Metastatic Lung Carcinoma in the Adrenal Gland (tissue), 1 donor: ENCODE measurements around a stretch of chr13.

DNA sequence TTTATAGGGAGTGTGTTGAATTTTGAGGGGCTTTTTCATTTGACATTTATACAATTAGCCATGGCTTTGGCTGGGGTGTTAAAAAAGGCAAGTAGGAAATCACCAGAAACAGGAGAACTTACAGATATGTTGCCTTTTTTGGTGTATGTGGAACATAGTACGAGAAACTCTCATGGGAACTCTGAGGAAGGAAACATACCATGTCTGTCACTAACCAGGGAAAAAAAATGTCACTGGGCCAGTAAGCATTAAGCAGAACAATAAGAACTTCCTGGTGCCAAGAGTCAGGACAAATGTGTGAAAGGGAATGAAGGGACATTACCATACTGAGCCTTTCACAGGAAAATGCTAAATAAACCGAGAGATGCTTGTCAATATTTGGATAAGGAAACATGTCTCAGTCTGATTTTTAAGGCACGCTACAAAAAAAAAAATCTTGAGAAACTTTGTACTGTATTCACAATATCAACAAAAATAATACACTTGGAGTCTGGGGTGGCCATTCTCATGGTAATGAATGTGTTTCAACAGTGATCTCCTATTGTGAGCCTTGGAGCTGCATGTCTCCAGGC, 112.9 kb upstream of the ARGLU1 start:
- PRO-cap = no peak

- PRO-cap = unidirectional peak, plus-strand start at chr13:106917550; unidirectional peak, plus-strand start at chr13:106917762
Measured at GRCh38 chr13:106917447-106918351, 349.8 kb upstream of the ARGLU1 start.

GRCh38 chr13:107249707-107250122, 617.6 kb downstream of the NALF1 start:
- PRO-cap = no peak

- PRO-cap = no peak
Measured at GRCh38 chr13:107401721-107402304, 465.5 kb downstream of the NALF1 start.

DNA sequence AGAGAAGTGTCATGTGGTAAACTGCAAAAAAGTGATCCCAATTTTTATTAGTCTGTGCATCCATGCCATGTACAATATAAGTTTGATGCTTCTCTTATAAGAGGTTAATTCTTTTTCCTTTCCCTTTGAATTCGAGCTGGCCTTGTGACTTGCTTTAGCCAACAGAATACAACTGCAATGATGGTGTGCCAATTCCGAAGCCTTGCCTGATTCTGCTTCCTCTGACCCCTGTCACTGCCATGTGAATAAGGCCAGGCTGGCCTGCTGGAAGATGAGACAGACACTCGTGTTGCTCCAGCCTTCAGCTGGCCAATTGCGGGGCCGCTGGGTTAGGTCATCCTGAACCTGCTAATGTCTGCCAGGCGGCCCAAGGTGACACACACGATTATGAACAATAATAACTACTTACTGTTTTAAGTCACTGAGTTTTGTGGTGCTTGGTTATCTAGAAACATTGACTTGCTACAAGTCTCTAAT, 352.0 kb downstream of the MYO16 start:
- PRO-cap = no peak

GRCh38 chr13:109243525-109244378, 542.6 kb downstream of the IRS2 start:
- PRO-cap = no peak

DNA sequence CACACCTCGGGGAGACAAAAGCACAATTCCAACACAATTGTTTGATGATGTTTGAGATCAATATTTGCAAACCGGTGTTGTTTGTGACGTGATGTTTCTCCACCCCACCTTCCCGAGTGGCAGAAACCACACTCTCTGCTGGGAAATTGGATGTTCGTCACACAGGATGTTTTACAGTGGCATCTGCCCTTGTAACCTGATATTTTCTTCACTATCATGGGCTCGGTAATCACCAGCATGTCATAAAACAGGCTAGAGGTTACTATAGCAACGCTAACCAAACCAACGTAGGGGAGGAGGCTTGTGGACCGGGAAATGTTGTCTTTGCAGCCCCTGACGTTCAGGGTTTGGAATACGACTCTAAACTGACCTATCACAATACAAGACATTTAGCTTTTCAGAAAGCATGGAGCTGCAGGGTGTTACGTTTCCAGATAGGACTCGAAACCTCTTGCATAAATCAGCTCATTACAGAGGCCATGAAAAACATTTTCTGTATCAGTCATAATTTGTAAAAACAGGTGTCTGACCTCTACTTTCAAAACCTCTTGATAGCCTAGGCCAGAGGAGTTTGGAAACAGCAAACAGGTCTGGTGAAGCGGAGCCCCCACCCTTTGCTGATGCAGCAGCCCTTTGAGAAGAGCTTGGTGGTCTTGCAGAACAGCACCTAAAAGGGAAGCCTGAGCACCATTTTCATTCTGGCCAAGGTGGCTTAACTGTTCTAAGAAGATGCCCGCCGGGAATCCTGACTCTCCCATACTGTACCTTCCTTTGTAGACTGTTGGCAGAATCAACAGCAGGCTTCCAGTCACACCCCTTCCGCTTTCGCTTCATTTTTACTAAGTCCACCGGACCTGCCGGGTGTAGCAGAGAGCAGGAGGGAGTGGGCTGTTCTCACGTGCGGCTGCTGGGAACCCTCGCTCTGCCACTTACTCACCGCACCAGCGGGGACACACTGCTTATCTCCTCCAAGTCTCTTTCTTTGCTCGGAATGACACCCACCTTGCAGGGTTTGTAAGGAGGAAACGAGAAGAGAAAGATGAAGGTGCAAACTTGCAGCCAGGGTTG, 454.2 kb downstream of the IRS2 start:
- PRO-cap = no peak

- PRO-cap = bidirectional peak, plus-strand start at chr13:109784840, minus-strand start at chr13:109784697
Measured at GRCh38 chr13:109784612-109785086, 1.7 kb downstream of the IRS2 start.

DNA sequence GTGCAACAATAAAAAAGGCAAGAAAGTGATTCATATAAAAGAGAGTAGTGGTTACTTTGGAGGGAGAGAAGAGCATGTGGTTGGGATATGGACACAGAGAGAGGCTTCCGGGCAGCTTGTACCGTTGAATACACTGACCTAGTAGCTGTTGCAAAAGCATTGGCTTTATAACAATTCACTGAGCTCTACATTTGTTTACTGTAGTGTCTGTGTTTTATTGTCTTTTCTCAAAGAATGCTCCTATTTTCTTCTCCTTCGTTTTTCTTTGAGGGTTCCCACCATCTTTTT, 29.7 kb upstream of the IRS2 start:
- PRO-cap = no peak

GRCh38 chr13:109836488-109837075, 50.2 kb upstream of the IRS2 start:
- PRO-cap = no peak

DNA sequence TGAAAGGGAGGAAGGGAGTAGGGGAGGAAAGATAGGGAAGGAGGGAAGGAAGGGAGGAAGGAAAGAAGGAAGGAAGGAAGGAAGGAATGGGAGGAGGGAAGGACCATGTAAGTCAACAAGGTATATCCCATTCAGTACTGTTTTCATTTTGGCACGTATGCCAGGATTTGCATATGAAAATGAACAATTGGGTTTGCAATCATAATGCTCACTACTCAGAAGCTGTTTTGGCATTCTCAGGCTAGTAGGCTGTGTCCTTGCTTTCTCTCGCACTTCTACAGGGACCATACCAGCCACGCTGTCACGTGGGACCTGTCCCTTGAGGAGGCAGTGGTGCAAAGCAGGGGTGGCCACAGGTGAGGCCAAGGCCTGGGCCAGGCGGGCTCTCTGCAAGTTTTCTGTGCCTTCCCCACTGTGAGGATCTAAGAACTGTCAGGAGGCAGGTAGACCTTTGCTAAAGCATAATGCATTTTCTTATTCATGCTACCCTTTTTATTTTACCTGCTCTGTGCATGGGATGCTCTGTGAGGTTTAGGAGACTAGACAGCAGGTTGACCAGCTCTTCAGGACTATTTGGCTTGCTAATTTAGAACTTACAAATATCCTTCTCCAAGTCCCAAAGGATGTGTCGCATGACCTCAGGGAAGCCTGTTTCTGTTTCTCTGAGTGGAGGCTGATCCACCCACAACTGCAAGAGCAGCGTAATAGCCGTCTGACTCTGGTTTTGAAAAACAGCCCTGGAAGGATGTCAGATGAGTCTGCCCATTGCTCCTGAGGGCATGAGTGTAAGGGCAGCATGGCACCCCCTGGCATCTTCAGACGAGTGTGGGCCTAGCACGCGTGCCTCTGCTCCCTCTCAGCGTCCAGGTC, 89.4 kb upstream of the IRS2 start:
- PRO-cap = no peak

DNA sequence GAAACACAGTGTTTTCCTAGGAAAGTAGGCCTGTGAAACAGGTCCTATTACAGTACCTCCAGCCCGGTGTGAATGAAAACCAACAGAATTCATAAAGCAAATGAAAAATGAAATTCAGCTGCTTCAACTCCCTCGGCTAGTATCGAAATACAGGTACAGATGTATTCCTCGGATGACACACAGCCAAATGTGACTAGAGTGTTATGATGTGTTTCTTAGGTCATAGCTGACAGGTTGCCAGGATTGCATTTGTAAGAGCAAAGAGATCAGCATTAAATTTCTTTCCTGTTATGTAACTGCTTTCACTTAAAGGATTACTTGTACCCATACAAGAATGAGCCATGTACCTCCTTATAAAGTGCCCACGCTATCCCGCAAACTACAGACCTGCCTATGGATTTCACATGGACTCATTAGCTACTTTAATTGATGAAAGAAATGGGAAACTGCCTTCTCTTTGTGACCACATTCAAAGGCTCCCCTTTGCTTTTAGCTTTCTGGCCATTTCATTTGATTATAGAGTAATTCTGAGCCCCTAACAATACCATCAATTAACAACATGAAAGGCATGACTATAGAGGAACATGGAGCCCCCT, 152.2 kb upstream of the IRS2 start:
- PRO-cap = no peak

GRCh38 chr13:110047349-110048242, 259.4 kb downstream of the COL4A1 start:
- PRO-cap = no peak

DNA sequence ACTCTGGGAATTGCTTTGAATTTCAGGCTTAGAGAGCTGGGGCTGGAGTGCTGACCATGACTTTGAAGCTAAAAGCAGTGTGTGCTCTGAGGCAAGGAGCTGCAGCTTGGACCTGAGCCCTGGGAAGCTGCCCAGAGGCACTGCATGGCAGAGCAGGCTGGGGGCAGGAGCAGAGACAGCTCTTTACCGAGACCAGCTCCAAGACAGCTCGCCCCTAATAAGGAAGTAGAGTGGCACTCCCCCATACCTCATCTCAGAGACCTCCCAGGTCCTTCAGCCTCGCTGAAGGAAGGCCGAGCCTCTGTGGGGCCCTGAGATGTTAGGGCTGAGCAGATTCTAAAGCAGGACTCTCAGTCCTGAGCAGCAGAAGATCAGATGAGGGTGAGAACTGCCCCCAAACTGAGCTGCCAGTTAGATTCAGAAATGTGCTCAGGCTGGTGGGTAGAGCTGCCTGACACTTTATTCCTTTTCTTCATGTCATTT, 200.1 kb downstream of the COL4A1 start:
- PRO-cap = no peak

DNA sequence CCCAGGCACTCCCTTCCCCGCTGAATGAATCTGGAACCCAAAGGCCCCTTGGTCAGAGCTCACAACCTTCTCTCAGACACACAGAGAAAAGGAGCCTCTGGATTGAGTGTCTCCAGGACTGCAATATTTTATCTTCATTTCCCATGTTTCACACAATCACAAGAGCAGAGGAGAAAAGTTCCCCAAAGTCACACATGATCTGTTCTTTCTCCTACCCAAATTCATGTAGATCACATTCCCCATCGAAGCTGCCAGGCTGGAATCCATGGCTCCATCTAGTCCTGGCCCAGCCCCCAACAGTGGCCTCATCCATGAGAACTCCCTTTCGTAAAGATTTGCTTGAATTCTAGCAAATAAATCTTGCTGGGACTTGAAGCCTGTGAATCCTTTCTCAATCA, 109.6 kb downstream of the COL4A1 start:
- PRO-cap = no peak

- PRO-cap = no peak
Measured at GRCh38 chr13:110198335-110198728, 108.6 kb downstream of the COL4A1 start.

GRCh38 chr13:110207300-110207655, 99.7 kb downstream of the COL4A1 start:
- PRO-cap = no peak

DNA sequence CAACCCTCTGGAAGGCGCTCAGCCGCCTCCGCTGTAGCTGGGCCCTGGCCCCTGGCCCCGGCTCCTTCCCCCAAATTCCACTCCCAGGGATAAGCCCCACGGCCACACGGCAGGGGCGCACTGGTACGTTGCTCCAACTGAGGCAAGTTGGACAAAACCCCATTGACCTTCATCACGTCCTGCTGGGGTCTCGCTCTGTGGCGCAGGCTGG, 58.7 kb downstream of the COL4A1 start:
- PRO-cap = no peak

GRCh38 chr13:110281563-110282304, 25.2 kb downstream of the COL4A1 start:
- PRO-cap = no peak

DNA sequence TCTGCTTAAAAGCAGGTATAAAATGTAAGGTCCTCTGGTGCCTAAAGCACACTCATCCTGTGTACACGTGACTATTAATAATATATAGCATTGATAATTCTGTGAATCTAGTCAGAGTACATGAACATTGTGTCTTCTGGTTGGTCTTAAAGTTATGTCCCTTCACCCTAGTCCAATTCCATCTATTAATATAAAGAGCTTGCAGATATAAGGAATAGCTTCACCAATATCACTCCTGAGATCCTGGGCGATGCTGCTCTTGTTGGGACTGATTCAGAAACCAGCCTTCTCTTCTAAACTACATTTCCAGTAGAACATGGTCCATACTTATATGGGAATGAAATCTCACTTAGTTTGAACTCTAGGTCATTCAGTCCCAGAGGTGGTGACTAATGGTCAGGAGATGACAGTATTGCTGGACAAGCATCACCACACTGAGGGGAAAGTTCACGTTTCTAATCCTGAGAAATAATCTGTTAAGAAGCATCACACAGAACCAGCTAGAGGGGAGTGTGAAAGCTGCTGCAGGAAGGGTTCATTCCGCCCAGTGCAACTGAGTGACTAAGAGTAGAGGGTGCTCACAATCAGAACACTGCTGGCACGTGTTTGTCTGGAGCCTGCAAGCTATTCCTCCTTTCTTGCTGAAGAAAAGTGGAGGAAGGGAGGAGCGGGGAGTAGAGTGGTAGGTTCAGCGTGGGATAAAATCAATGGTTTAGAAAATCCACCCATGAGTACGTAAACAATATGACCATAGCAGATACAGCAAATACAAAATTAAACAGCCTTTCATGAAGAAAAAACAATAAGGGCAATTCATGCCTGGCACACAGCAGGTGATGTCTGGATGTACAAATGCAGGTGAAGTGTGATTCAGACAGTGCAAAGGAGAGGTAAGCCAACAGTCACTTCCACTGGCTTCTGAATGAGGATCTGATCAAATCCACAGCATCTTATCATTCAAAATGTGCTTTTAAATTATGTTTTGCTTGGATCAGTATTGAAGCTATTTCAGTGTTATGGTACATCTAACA, 2.7 kb downstream of the COL4A1 start:
- PRO-cap = no peak